ENCODE results near the gene ZNF396.

GRCh38 chr18:32776480-32776996, 3.7 kb upstream of the KLHL14 start:
- CAGE, long polyA plus RNA = no peak
- RRBS = no CpG with 5 or more reads among the region's 2 CpGs

- CAGE, long polyA plus RNA = no peak
- RRBS = 11% methylated on average over 12 of the region's 62 CpGs
Observed at GRCh38 chr18:34158741-34159796, 65.6 kb downstream of the NOL4 start.

DNA sequence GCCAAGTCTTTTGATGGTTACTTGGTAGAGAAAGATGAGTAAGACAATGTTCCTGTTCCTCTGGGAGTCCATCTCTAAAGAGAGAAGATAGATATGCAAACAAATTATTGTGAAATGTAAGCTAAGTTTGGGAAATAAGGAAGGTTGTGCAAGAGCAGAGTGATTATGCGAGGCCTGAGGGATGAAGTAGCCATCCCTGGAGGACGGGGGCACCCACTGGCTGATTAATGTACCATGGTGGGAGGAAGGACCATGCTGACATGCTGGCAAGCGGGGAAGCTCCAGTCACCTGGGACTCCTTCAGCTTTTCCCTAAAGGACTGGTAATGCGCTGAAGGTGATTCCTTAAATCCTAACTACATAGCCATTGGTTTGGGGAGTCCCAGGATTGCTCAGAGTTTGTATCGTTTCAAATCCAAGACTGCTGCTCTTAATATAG, 897 bp upstream of the DTNA start:
- CAGE, long polyA plus RNA = no peak
- RRBS = no CpG with 5 or more reads among the region's 5 CpGs

DNA sequence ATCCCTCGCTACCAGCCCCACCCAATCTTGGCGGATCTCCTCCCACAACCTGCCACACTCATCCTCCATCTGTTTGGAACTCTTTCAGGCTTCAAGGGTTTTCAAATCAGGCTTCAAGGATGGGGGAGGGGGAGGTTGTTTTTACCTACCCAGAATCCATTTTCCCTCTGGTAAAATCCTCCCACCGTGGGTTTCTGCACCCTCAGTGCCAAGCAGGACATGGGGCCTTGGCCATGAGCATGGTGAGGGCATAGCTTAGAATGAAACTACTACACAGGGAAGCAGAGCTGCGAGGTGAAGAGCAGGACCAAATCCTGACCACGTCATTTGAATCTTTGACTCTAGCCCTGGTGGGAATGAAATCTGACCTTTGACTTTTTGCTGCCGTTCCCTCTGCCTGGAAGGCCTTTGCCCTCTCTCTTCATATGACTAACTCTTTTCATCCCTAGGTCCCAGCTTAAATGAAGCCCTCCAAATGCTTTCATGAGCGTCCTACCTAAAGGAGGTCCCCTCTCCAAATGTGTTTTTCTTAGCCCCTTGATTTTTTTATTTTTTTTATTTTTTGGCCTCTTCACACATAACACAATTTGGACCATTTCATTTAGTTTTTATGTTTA, 112.9 kb upstream of the MAPRE2 start:
- CAGE, long polyA plus RNA = no peak
- RRBS = no CpG with 5 or more reads among the region's 7 CpGs

GRCh38 chr18:34959982-34960557, 81.1 kb upstream of the MAPRE2 start:
- CAGE, long polyA plus RNA = no peak
- RRBS = no CpG with 5 or more reads among the region's 5 CpGs

GRCh38 chr18:35084510-35085048, 43.4 kb downstream of the MAPRE2 start:
- CAGE, long polyA plus RNA = no peak
- RRBS = no CpG with 5 or more reads among the region's 3 CpGs

DNA sequence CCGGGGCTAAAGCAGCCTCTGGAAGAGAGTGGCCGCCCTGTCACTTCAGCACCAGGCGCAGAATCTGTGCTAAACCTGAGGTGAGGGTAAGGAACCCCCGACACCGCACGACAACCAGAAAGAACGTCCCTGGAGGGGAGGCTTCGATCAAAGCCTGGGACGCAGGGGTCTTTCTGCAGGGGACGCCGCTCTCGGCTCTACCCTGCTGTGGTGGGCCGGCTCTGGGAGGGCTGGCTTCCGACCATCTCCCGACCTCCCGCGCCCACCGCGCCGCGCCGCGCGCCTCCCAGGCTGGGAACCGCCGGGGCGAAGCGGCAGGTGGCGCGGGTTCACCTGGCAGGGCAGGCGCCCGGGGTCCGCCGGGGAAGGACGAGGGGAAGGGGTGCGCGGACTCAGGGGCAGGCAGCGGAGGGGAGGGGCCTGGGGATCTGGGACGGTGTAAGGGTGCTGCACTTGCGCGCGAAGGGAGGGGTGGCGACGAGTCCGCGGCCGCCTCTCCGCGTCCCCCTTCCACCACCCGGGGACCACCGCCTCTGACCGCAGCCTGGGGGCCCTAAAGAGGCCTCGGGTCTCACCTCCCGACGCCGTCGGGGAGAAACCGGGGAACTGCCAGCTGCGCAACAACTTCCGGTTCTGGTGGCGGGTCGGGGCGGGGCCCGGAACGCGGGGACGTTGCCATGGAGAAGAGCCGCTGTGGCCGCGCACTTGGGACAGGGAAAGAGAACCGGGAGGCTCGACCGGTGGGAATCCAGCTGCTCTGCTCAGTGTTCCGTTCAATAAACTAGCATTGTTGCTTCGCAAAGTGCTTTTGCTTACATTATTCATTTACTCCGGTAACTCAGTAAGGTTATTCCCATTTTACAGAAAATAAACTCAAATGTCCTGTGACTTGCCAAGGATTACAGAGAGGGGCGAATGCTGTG, at the start of gene ZNF396:
ZNF396 (minus strand) TSS at position 635 of the 923 bp plus-strand sequence.
- CAGE, long polyA plus RNA = no peak
- RRBS = 2% methylated on average over 37 of the region's 77 CpGs

DNA sequence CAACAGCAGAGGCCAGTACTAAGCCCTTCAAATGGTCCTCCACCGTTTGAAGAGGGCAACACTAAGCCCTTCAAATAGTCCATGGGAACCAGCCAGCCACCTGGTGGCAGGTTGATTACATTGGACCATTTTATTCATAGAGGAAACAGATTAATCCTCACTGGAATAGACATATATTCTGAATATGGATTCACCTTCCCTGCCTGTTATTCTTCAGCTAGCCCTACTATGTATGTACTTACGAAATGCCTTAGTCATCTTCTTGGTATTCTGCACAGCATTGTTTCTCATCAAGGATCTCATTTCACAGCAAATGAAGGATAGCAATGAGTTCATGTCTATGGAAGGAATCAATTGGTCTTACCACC, 10.0 kb upstream of the ZNF396 start:
- CAGE, long polyA plus RNA = no peak
- RRBS = no CpG with 5 or more reads among the region's 2 CpGs

GRCh38 chr18:35409911-35410355, 32.8 kb upstream of the ZNF396 start:
- CAGE, long polyA plus RNA = no peak
- RRBS = no CpG with 5 or more reads among the region's 4 CpGs

GRCh38 chr18:35477922-35478980, 19.5 kb downstream of the INO80C start:
- CAGE, long polyA plus RNA = no peak
- RRBS = no CpG with 5 or more reads among the region's 3 CpGs

DNA sequence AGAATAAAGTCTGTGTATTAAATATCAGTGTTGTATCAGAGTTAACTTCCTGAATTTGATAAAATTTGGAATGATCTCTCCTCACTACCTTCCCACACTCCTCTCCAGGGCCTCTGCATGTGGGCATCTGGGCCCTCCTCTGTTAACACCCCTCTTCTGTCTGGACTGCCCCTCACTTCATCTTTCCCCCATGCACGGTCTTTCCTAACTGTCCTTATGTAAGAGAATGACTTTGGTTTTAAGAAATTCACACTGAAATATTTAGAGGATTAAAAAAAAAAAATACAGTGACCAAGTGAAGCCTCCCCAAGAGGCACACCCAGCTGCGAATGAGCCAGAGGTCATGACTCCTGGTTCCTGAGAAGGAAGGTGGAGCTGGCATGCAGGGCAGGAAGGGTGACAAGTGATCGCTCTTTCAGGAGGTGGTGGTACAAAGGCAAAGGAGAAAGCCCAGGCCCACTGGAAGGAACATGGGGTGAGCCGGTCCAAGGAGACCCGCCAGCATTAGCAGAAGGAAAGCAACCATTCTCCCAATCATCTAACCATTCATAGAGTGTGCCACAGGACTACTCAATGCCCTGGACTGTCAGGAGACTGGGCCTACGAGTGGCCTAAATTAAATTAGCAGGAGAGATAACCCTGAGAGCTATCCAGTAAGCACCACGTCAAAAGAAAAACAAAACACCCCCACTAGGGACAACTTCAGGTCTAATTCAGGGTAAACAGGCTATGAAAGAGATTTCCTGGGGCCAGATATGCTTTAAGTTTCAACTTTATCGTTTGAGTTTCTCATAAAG, 7.8 kb downstream of the INO80C start:
- CAGE, long polyA plus RNA = no peak
- RRBS = no CpG with 5 or more reads among the region's 8 CpGs

DNA sequence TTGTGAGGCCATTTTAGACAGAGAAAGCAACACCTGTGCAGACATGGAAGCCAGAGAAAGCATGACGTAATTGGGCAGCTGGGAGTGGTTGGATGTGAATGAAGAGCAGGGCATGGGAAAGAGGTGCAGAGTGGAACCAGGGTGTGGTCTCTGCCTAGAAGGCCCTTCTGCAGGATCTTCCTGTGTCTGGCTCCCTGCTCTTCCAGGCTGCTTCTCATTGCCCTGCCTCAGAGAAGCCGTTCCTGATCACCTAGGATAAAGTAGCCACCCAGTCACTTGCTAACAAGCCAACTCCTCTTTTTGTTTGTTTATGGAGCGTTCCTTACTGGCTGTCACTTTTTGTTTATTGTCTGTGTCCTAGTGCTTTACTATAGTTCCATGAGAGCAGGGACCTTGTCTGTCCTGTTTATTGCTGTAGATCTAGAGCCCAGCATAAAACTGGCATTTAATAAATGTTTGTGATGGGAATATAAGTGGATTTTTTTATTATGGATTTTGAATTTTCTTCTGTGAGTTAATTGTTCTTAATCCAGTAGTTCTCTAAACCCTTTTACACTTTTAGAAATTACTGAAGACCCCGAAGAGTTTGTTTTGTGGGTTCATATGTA, 28.6 kb downstream of the GALNT1 start:
- CAGE, long polyA plus RNA = no peak
- RRBS = no CpG with 5 or more reads among the region's 4 CpGs

DNA sequence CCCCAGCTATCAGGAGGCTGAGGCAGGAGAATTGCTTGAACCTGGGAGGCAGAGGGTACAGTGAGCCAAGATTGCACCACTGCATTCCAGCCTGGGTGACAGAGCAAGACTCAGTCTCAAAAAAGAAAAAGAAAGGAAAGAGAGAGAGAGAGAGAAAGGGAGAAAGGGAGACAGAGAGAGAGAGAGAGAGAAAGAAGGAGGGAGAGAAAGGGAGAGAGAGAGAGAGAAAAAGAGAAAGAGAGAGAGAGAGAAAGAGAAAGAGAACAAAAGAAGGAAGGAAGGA, 141.9 kb upstream of the C18orf21 start:
- CAGE, long polyA plus RNA = no peak

- CAGE, long polyA plus RNA = no peak
- RRBS = no CpG with 5 or more reads among the region's 3 CpGs
Observed at GRCh38 chr18:35884191-35884563, 88.3 kb upstream of the C18orf21 start.

DNA sequence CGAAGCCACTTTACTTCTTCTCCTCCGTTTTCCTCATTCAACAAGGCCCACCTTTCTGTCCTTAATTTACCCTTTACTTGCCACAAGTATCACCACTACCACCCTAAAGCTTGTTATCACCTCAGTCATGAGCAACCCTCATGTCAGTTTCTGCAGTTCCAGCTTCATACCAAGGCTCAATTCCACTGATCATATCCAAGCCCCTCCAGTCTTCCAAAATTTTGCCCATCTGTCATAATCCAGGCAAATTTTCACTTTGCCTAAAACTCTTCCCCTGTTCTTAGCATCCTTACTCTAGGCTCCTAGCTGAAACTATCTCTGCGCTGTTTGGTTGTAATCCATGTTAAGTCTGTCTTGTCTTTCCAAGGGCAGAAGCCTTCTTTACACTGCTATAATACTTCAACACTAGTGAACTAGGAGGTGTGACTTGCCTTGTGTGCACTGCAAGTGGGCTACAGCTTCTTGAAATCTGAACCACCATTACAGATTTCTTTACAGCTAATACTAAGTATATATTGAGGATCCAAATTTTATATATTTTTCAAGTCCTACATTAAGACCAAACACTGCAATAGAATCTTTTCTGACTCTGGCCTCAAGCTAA, 26.1 kb downstream of the C18orf21 start:
- CAGE, long polyA plus RNA = no peak
- RRBS = no CpG with 5 or more reads among the region's 3 CpGs

GRCh38 chr18:36165378-36165778, 21.9 kb upstream of the MOCOS start:
- CAGE, long polyA plus RNA = no peak
- RRBS = no CpG with 5 or more reads among the region's 6 CpGs

DNA sequence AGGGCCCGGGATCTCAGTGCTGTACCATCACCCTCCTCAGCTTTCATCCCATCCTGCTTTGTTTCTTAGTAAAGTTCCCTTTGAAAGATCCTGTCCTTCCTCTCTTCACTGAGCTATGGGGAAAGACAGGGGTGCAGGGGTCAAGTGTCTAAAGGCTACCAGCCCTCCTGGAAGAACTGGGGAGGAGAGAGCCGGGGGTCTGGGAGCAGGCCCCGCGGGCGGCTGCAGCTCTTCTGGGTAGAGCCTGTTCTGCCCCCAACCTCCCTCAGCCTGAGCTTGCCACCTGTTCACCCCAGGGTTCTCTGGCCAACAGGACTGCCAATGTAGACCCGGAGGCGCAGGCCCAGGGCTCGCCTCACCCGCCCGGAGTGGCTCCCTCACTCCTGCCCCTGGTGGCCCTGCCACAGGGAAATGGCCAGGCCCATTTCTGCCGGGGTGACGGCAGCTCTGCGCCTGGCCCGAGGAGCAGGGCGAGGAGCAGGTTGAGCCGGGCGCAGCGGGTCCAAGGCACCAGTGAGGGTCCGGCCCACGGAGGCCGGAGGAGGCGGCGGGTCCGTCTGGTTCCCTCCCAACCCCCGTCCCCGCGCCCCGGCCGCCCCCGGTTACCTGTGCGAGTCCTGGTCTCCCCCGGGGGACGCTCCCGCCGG, 312.3 kb downstream of the CELF4 start:
- CAGE, long polyA plus RNA = no peak
- RRBS = 39% methylated on average over 16 of the region's 35 CpGs

DNA sequence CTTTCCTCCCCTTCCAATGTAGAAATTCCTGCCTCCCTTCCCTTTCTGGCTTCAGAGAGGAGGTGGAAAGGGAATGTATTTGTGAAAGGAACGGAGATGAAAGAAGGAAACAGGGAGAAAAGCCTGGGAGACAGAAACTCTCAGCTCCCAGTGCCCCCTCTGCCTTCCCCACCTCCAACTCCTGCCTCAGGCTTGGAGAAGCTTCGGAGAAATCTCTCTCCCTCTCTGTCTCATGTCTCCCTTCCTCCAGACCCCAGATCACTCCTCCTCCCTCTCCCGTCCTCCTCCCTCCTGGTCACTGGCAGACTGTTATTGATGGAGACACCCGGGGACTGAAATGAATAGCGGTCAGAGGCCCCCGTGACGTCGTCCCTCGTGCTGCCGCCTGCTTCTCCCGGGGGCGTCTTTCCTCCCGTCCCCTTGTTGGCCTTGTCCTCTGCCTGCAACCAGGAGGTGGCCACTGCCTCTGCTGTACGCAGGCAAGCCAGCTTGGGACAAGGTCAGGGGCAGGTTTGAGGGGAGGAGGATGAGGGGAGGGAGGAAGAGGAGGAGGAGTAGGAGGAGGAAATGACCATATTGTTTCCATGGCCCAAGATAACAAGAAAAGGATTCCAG, 78.3 kb downstream of the CELF4 start:
- CAGE, long polyA plus RNA = no peak
- RRBS = 25% methylated on average over 8 of the region's 14 CpGs

DNA sequence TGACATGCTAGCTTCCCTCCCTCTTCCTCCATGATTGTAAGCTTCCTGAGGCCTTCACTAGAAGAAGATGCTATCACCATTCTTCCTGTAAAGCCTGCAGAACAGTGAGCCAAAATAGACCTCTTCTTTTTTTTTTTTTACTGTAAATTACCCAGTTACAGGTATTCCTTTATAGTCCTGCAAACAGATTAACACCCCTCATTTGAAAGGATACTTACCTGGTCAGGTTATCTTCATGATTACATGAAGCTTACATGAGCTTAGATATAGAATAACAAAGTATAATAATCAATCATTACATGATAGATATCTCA, 1423.2 kb upstream of the CELF4 start:
- CAGE, long polyA plus RNA = no peak

GRCh38 chr18:42113642-42114274, 158.7 kb downstream of the PIK3C3 start:
- CAGE, long polyA plus RNA = no peak
- RRBS = no CpG with 5 or more reads among the region's 4 CpGs